Thoracic aorta (tissue), 1 donor: ENCODE data around the genes KCNH3, COX14, LIMA1 and ATF1.

DNA sequence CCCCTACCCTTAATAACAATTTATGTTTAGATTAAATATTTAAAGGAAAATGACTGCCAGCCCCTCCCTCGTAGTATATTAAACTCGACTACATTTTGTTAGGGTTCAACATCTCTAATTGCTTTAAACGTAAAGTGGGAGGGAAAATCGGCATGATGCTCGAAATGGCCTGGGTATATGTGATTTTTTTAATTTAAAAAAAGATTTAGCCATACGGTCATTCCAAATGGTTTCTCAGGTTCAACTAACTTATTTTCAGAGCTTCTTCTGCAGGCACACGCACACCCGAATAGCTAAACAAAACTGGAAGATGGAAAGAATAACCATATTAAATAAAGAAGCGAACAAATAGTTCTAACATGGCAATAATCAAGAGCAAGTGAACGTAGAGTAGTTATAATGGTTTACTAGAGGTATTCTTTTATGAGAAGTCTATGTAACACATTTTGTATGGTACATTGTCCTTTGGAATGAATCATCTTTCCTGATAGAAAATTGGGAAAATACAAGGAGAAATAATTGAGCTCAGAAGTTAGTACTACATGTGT is 629 bp upstream of the TUBA1A start:
- RAMPAGE, long total RNA, result no peak

GRCh38 chr12:49255923-49256654 is 8.8 kb upstream of the TUBA1C start:
- RAMPAGE, long total RNA, result no peak

GRCh38 chr12:49367938-49368451 is 733 bp downstream of the SPATS2 start:
- RAMPAGE, long total RNA, result no peak

GRCh38 chr12:49462043-49462824 is 76.6 kb upstream of the KCNH3 start:
- RAMPAGE, long total RNA, result no peak

- RAMPAGE, long total RNA, result no peak
These were observed at the start of gene KCNH3 for GRCh38 chr12:49538448-49539362. TSS of gene KCNH3 (plus strand) at chr12:49539030.

- RAMPAGE, long total RNA, result no peak
These were observed 14.4 kb downstream of the MCRS1 start for GRCh38 chr12:49553500-49553998.

GRCh38 chr12:49555897-49556301 is 12.0 kb downstream of the MCRS1 start:
- RAMPAGE, long total RNA, result no peak

DNA sequence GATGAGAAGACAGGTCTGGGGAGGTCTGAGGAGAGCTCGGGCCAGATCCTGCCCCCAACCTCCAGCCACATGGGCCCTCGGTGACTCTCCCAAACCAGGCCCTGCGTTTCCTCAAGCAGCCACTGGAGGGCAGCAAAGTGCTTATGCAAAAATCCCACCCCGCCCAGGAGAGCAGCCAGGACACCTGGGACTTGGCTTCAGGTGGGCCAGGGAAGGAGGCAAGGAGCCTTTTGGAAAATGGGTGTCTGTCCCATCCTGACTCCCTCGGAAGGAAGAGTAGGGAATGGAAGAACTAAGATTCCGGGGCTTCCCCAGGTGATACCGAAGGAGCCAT is 24.2 kb upstream of the BCDIN3D start:
- RAMPAGE, long total RNA, result no peak

DNA sequence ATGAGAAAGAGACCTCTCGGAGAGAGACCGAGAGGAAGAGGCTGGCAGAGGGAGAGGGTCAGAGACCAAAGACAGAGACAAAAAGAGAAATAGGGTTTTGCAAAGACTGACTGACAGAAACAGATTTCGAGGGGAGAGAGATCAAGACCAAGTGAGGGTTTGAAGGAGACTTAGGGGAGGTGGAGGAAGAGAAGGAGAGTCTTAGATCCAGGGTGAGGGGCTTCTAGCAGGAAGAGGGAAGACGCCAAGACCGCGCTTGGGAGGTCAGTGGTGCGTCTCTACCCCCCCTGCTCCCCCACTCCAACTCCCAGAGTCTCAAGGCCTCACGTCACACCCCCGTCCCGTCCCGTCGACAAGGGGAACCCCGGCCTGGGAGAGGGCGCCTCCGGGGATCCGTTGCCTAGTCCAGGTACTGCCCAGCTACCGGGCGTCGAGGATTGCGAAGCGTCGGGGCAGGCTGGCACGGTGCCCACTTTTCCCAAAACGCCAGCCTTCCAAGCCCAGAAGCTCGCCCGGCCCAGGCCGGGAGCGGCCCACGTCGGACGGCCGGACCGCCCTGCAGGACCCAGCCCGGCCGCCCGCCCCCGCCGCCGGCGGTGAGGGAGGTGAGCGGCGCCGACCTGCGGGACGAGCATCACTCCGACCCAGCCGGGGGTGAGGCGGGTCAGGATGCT is 804 bp upstream of the AQP5 start:
- RAMPAGE, long total RNA, result no peak

DNA sequence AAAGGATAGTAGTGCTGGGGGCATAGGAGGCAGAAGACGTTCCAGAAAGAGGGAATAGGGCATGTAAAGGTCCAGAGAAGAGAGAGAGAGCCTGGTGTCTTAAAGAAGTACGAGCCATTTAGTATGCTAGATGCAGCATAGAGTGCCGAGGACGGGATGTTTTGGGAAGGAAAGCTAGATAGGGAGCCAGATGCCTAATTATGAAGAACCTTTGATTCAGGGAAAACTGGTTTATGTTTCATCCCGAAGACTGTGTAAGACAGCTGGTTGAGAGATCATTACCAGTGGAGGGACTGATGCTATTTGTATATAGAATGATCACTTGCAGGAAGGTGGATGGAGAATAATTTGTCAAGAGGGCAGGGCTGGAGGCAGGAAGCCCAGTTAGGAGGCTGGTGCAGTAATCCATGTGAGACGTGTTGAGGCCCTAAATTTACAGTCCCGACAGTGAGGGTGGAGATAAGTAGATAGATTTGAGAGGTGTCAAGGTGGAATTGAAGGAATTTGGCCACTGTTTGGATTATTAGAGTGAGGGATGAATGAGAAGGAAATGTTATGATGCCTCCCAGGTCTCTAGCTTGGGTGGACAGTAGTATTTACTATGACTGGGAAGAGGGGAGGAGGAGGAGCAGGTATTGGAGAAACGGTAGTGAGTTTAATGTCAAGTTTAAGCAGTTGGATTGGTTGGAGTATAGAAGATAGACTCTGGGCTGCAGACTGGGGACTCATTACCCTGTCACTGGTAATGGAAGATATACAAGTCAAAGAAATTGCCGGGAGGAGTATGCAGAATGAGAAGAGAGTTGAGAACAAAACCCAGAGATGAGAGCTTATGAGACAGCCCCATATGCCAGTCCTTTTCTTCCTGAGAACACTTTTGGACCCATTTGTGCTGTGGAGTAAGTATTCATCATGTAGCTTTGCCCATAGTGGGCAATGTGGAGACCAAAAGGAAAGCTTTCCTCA is 7.9 kb upstream of the GPD1 start:
- RAMPAGE, long total RNA, result no peak

DNA sequence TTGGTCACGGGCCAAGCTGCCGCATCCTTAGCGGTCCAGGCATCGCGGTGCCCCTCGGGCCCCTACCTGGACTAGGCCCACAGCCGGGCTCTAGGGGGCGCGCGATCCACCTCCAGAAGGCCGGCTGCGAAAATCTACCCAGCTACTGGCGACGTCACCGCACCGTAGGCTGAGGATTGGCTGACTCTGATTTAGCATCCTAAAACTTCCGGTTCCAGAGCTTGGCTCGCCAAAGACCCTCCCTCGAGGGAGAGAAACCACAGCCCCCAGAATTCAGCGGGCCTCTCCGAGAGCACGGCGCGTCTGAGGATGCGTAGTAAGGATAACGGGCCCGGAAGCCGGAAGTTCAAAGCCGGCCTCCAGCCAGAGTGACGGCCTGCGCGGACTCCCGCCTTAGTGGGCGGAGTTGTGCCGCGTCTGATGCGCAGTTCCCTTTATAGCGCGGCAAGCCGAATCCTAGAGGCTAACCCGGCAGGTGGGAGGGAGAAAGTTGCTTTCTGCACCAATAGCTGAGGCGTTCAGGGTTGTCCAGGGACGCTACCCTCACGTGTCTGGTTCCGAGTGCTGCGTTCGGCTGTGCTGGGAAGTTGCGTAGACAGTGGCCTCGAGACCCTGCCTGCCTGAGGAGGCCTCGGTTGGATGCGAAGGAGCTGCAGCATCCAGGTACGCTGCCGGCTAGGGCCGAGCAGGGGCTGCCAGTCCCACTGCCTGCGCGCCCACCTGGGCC is at the start of gene COX14:
Gene COX14 (plus strand): TSS at position 598 of the 727 bp plus-strand sequence.
- RAMPAGE, long total RNA, result start-site peak on the plus strand centred at position 583 of the sequence, 59 bp wide, 243 reads

DNA sequence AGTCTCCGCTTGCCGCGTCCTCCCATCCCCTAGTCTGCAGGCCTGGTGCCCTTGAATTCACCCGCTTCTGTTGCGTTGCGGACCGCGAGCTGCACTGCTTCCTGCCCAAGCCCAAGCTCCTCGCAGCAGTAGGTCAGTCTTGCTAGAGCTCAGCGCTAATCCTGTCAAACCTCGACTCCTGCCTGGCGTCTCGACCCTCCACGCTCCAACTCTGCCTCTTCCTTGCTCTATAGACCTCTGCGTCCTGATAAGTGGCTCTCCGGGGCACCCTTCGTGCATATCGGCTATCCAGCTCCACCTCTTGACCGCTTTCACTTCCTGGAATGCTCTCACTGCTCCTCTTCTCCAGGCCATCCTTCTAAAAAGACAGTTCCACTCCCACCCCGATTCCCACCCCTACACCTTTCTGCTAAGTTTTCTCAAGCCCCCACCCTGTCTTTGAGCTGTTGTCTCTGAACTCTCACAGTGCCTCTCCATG is 369 bp downstream of the COX14 start:
- RAMPAGE, long total RNA, result no peak

- RAMPAGE, long total RNA, result no peak
These were observed 40.6 kb downstream of the LIMA1 start for GRCh38 chr12:50242612-50243176.

- RAMPAGE, long total RNA, result start-site peak on the minus strand at chr12:50283483-50283517, 167 reads; start-site peak on the plus strand at chr12:50283617-50283656, 8 reads
These were observed at the start of gene LIMA1 for GRCh38 chr12:50283034-50283807. TSS of gene LIMA1 (minus strand) at chr12:50283520.

- RAMPAGE, long total RNA, result no peak
These were observed 6.3 kb downstream of the FAM186A start for GRCh38 chr12:50390190-50390501.

GRCh38 chr12:50475502-50475987 is 29.2 kb upstream of the DIP2B start:
- RAMPAGE, long total RNA, result no peak

GRCh38 chr12:50532370-50533255 is 27.8 kb downstream of the DIP2B start:
- RAMPAGE, long total RNA, result no peak

DNA sequence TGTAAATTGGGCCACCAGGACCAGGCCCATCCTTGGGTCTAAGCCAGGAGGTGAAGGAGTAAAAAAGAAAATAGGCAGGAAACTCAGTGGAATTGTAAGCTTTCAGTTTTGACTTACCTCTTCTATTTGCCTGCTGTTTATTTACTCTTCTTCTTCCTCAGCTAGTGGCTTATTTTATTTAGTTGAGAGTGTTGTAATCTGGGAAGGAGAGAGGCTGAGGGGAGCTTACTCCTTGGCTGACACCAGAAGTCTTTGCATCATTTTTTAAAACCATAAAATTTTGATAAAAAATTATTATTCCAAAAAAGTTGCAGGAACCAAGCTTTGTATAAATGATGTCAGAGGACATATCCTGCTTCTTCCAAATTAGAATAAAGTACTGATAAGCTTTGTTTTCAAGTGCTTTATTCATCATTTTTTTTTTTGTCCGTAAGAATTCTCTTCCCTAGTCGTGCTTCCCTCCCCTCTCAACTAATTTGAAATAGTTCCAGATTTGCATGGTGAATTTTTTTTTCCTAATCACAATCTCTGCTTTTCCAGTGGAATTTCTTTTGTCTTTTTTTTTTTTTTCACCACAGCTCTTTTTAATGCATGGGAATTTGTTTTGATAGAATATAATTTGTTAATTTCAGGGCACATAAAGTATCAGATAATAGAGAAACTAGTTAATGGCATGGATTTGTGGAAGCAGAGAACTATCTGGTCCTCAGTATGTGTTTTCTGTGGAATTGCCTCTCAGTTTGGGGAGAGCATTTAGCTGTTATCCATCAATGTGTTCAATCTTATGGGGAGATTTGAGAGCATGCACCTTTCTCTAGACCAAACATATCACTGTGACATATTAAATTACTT is 64.0 kb downstream of the DIP2B start:
- RAMPAGE, long total RNA, result no peak

GRCh38 chr12:50763851-50764756 is at the start of gene ATF1:
TSS of gene ATF1 (plus strand) at chr12:50764101.
- RAMPAGE, long total RNA, result start-site peak on the plus strand at chr12:50764097-50764113, 46 reads

GRCh38 chr12:51291768-51292616 is 21.8 kb upstream of the SMAGP start:
- RAMPAGE, long total RNA, result no peak